ENCODE data around the gene ZNF510.

DNA sequence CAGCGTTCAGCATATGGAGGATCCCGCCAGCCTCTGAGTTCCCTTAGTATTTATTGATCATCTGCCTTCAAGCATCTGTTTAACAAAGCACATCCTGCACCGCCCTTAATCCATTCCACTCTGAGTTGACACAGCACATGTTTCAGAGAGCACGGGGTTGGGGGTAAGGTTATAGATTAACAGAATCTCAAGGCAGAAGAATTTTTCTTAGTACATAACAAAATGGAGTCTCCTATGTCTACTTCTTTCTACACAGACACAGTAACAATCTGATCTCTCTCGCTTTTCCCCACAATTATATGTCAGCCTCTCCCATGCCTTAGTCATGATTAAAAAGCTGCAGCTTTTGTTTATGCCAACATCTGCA is 47.6 kb downstream of the FANCC start:
- PRO-cap, result no peak

DNA sequence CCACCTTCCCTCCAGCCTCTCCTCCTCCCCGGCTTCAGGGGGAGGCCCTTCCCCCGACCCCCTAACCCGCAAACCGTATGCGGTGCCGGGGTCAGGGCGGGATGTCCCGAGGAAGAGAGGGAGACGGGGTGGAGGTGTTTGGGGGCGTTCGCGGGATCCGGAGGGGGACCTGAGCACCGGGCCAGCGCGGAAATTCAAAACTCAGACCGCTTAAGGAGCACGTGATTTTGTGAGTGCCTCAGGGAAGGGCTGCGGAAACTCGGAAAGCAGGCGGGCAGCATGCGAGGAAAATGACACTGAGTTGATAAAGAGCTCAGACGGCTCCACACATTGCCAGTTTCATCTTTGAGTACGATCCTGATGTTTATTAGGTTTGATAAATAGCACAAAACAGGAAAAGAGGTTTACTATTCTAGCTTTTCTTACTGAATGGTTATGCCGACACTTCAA is 2.3 kb upstream of the PTCH1 start:
- PRO-cap, result bidirectional peak, plus-strand start at position 241 of the sequence, minus-strand start at position 196 of the sequence

- PRO-cap, result no peak
Observed at GRCh38 chr9:95757125-95757495, 118.4 kb upstream of the ERCC6L2 start.

DNA sequence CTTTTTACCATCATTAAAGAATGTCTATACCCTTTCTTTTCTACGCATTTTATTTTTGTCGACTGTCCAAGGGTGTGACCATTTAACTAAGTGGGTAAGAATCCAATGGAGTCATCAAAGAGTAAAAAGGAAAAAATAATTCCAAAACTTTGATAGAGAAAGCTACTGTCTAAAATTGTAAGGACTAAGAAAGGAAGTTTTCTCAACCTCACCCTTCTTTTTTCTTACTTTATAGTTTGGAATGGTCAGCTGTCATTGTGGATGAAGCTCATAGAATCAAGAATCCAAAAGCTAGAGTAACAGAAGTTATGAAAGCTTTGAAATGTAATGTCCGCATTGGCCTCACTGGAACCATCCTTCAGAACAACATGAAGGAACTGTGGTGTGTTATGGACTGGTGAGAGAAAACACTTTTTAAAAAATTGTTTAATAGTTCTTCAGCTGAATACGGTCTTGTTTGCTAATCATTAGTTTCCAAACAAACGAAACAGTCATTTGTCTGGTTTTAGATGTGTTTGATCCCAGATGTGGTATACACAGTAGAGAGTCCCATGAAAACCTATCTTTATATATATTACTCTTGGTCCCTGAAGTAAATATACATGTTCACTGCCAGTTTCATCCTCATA is 40.1 kb downstream of the ERCC6L2 start:
- PRO-cap, result no peak

DNA sequence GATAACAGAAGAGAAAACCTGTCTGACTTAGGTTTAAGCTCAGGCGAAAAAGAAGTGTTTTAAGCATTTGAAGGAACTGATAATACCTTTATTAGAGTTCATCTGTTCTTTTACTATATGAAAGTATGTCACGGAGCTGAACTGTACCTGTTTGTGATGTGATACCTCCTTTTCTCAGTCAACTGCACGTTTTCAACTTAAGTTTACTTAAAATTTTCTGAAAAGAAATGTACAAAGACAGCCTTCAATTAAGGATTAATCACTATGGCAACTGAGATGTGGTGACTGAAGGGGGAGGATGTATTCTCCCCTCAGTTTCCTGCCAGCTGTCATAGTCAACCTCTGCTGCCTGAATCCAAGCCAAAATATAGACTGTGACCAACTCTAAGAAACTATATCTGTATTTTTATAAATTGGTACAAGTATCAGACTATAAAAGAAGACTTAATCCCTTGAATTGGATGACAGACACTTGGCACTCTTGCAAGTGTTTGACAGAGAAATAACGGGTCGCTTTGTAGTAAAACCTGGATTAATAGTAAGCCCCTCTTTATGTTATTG is 106.2 kb downstream of the ERCC6L2 start:
- PRO-cap, result no peak

- PRO-cap, result no peak
Observed at GRCh38 chr9:96027063-96028216, 151.9 kb downstream of the ERCC6L2 start.

DNA sequence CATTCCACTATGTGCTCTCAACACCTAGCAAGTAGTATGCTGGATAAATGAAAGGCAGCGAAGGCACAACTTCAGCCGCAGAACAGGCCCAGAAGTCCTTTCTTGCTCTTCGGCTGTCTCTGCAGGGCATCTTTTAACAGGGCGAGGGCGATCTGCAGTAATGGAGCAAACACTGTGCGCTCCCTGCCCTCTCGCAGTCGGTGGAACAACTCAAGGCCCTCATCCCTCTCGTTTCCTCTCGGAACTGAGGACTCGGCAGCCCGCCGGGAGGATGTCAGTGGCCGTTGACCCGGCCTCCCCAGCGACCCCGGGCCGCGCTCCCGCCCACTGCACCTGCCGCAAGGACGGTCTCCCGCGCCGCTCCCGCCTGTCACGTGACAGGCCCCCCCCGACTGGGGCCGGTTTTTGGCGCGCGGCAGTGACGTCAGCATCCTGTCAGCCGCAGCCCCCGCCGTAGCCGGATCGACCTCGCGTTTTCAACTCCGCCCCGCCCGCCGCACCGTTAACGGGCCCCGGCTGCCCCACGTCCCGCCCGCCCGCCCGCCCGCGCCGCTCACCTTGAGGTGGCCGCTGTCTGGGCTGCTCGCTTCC is 1.0 kb downstream of the ZNF367 start:
- PRO-cap, result unidirectional peak, plus-strand start at position 194 of the sequence; bidirectional peak, plus-strand start at position 552 of the sequence, minus-strand start at position 246 of the sequence

GRCh38 chr9:96491031-96491495 is 41.1 kb downstream of the HABP4 start:
- PRO-cap, result no peak

- PRO-cap, result no peak
Observed at GRCh38 chr9:96514458-96514899, 64.5 kb downstream of the HABP4 start.

GRCh38 chr9:96777149-96778526 is at the start of gene ZNF510:
TSS of gene ZNF510 (minus strand) at chr9:96778087.
- PRO-cap, result bidirectional peak, plus-strand start at chr9:96778154, minus-strand start at chr9:96778069

DNA sequence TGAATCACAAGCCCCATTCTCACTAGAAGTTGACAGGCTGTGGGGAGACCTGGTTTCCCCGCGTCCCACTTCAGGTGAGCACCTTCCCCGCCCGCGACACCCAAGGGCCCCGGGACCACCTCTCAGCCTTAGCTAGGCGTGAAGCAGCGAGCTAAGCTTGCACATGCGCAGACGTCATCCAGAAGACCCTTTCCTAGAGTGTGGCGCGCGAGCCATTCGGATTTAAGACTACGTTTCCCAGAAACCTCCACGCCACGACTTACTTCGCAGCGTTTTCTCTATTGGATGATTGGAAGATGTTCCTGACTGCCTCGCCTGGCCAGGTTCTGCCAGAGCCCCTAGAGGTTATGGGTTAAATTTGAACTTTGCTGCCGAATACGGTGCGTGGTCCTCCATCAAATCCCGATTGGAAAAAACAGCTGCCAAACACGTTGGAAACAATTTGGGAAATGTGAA is 21.4 kb upstream of the ZNF782 start:
- PRO-cap, result no peak

DNA sequence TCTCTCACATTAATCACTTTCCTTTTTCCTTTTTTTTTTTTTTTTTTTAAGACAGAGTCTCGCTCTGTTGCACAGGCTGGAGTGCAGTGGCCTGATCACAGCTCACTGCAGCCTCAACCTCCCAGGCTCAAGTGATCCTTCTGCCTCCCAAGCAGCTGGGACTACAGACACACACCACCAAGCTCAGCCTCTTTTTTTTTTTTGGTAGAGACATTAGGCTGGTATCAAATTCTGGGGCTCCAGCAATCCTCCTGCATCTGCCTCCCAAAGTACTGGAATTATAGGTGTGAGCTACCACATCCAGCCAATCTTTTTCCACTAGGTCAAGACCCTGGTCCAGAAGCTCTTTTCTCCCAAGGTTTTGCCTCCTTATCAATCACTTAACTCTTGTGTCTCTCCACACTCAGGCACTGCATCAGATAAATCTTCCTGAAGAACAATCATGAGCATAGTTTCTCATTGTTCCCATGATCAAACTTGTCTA is 42.2 kb downstream of the CTSV start:
- PRO-cap, result no peak

GRCh38 chr9:97013004-97014066 is 25.6 kb downstream of the CTSV start:
- PRO-cap, result bidirectional peak, plus-strand start at chr9:97013807, minus-strand start at chr9:97013593

- PRO-cap, result no peak
Observed at GRCh38 chr9:97237870-97239149, 69.1 kb upstream of the CCDC180 start.

DNA sequence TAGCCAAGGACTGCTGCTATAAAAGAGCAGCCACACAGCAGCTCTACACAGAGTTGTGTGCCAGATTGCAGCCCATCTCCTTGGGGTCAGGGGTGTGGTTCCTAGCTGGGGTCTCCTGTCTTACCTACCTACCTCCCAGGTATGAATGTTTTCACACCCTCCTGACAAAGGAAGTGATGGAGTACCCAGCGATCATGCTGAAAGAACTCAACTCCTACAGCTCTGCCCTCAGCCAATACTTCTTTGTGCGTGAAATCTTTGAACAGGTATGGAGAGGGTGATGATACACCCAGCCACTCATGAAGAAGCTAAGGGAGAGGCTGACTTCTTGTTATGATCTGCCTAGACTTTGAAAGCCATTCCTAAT is 20.4 kb downstream of the CCDC180 start:
- PRO-cap, result no peak

- PRO-cap, result no peak
Observed at GRCh38 chr9:97330280-97330880, 22.9 kb downstream of the CCDC180 start.

DNA sequence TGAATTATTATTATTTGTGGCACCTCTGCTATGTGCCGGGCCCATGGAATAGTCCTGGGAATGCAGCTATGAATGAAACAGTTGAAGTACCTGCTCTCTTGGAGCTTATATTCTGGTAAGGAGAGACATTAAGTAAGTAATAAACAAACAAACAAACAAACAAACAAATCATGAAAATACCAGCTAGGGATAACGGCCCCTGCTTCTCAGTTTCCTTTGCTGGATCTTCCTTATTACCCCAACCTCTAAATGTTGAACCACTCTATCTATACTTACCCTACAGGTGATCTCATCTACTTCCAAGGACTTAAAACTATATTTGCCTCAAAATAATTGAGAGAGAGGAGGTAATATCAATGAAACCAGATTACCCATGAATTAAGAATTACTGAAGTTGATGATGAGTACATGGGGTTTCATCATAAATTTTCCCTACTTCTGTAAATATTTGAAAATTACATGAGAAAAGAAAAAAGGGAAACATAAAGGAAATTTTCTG is 2.8 kb downstream of the TSTD2 start:
- PRO-cap, result no peak

- PRO-cap, result no peak
Observed at GRCh38 chr9:97634116-97634874, 674 bp downstream of the NCBP1 start.

DNA sequence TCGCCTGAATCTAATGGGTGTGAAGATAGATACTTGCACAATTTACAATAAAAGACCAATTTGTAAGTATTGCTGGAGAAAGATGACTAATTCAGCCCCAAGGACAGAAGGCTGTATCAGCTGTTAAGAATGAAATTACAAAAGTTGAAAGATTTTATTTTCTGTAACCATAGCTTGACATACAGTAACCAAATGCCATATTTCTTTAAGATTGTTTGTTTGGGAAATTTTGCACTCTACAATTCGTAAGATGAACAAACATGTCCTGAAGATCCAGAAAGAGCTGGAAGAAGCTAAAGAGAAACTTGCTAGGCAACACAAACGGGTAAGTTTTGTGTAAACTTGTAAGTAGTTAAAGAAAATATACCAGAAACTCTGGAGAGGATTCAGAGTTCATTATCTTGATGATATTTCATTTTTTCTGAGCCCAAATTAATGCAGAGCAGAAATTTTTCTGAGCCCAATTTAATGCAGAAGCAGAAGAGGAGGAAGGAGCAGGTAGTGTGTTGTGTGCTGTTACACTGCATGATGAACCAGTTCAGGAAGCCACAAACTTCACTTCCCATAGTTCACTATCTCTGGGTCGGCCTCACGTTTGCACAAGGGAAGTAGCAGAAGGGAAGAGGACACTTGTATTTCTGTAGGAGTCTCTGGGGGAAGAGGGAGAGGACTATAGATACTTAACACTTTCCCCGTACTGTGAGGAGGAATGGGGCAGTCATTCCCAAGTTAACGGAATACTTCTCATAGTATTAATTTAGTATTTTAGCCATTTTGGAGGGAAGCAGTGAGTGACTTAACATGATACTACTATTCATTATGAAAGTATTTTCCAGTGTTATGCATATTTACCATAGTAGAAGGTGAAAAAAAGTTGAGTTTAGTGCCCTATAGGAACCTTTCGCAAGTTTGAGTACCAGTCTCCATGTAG is 30.3 kb downstream of the XPA start:
- PRO-cap, result no peak

DNA sequence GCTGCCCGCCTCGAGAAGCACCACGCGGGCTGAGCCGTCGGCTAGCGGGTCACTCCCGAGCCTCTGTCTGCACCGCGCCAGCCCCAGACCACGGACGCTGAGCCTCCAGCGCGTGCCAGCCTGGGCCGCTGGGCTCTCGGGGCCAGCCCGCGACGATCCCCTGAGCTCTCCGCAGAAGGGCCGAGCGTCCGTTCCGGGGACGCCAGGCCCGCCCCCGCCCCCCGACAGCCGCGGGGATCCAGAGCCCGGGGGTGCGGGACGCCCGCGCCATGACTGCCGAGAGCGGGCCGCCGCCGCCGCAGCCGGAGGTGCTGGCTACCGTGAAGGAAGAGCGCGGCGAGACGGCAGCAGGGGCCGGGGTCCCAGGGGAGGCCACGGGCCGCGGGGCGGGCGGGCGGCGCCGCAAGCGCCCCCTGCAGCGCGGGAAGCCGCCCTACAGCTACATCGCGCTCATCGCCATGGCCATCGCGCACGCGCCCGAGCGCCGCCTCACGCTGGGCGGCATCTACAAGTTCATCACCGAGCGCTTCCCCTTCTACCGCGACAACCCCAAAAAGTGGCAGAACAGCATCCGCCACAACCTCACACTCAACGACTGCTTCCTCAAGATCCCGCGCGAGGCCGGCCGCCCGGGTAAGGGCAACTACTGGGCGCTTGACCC is 750 bp downstream of the FOXE1 start:
- PRO-cap, result no peak